Urinary bladder (tissue), 3 donors: Measurements from ENCODE around the gene RSPH1.

DNA sequence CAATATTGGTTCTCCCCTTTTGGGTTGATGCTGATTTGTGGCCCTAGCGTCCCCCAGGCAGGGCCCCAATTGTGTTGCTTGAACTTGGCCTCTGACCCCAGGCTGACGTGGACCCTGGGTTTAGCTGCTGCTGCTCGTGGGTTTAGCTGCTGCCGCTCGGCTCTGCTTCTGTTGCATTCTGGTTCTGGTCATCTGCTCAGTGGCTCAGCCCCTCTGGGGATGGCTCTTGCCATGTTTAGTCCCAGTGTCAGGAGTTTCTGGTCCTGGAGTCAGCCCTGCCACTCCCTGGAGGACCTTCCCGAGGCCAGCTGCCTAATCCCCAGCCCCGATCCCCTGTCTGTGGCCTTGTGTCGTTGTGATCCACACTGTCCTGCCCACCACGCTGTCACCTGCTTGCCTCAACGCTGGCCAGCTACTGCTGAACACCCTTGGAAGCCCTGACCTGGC, 12.2 kb upstream of the UMODL1 start:
- PRO-cap = no peak
- RAMPAGE, long total RNA = no peak

DNA sequence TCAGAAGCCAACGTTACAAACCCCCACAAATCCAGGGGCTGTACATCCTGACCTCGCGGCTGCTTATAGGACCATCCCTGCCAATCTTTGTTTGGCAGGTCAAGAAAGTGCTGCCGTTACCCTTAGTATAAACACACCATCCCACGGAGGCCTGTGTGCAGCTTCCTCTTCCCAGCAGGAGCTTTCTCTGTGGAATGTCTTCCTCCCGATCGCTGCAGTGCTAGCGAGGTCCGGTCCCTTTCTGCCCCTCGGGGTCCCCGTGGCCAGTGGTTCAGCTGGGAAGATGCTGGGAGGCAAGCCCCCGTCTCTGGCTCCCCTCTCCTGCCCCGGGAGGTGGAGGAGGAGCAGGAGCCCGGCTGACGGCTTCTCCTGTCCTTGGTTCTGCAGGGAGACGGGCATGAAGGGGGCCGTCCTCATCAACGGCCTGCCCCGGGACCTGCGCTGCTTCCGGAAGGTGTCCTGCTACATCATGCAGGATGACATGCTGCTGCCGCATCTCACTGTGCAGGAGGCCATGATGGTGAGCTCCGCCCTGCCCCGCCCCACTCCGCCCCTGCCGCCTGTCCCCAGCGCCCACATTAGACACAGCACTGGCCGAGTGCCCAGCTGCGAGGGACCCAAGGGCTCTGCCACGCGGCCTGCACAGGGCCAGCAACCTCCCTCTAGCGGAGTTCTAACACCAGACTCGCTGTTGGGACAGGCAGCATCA, 42.1 kb downstream of the TFF3 start:
- PRO-cap = no peak
- RAMPAGE, long total RNA = no peak

GRCh38 chr21:42299124-42300015, 15.8 kb downstream of the TFF3 start:
- PRO-cap = no peak
- RAMPAGE, long total RNA = no peak

DNA sequence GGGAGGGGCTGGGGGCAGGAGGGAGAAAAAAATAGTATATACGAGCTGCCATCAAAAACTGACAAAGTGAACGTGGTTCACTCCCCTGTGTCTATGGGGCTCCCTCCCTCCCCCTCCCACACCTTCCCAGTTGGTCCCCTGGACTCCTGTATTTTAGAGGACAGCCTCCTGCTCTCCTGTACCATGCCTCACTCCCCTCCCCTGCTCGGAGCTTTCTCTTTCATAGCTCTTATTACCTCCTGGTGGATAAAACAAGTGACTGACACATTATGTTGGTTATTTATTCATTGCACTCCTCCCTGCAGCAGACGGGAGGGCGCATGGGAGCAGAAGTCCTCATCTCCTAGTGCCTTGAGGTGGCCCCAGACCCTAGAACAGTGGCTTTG, 979 bp upstream of the TFF1 start:
- PRO-cap = no peak
- RAMPAGE, long total RNA = no peak

DNA sequence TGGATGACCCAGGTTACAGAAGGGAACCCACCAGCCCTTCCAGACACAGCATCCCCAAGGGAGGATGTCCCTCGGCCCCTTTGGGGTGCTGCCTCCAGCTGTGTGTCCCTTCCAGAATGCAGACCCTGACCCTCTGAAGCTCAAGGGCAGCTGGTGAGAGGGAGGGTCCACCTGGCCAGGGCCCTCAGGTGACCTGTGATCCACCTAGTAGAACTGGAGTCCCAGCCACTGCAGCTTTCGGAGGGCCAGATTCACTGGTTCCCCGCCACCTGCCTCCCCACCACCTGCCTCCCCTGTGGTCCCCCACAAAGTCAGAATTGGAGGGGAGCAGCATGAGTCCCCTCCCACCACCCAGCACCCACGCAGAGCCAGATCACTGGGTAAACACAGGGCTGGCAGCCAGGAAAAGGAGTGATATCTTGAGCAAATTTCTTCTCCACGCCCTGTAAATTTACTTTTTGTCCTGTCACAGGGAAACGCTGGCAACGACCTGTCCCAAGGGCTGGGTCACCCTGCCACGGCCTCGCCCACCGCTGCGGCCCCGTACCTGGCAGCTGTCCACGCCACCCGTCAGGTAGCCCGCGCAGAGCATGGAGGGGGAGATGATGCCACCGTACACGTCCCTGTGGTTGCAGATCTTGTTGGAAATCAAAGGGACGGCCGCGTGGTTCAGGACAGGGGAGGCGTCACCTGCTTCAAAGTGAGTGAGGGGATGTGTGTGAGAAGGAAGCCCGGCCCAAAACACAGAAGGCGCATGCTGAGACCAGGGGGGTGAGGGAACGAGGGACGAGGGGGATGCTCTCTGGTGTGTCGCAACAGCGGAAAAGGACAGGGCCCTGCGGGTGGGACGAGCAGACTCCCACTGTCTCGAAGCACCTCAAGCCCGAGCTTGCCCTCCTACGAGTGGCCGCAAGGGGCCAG, 9.9 kb upstream of the TFF1 start:
- PRO-cap = no peak
- RAMPAGE, long total RNA = no peak

GRCh38 chr21:42495757-42496779, at the start of gene RSPH1:
RSPH1 (minus strand) TSS chr21:42496224.
- PRO-cap = unidirectional peak, plus-strand start at chr21:42495947; bidirectional peak, plus-strand start at chr21:42496540, minus-strand start at chr21:42496257
- RAMPAGE, long total RNA = no peak

DNA sequence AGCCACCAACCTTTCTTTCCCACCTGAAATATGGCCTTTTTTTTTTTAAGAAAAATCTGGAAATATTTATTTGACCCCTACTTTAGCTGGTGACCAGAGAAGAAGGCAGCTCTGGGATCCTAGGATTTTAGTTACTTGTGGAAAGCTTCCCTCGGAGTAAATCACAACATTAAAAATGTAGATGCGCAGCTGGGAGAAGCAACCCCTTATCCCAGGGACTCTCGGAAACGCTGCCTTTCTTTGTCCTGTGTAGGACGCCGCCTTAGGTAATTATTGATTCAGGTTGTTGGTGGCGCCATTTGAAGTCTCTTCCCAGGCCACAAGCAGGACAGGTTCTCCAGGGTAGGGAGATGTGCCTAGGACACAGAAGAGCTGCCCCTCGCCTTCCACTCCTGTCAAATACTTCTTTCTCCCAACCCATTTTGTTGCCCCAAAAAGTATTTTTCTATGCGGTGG, 10.2 kb downstream of the SLC37A1 start:
- PRO-cap = no peak
- RAMPAGE, long total RNA = no peak

- PRO-cap = no peak
- RAMPAGE, long total RNA = no peak
Observed at GRCh38 chr21:42534182-42535366, 20.9 kb downstream of the SLC37A1 start.

DNA sequence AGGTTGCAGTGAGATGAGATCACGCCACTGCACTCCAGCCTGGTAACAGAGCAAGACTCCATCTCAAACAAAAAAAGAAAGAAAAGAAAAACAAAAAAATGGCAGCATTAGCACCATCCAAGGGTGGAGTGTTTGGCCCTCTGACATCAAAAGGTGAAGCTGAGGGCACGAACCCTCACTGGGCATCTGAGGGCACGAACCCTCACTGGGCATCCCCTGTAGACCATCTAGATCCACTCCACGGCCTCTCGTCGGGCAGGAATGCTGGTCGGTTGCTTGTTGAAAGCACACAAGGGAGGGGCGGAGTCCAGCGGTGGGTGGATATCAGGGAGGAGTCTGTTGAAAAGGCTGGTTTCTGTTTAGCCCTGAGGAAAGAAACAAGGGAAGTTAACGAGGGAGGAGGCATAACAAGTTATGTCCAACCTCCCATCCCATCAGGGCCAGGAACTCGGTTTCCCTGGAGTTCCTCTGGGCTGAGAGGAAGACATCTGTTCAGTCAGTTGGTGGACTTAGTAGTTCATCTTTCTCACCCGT, 32.3 kb upstream of the PDE9A start:
- PRO-cap = no peak
- RAMPAGE, long total RNA = no peak

DNA sequence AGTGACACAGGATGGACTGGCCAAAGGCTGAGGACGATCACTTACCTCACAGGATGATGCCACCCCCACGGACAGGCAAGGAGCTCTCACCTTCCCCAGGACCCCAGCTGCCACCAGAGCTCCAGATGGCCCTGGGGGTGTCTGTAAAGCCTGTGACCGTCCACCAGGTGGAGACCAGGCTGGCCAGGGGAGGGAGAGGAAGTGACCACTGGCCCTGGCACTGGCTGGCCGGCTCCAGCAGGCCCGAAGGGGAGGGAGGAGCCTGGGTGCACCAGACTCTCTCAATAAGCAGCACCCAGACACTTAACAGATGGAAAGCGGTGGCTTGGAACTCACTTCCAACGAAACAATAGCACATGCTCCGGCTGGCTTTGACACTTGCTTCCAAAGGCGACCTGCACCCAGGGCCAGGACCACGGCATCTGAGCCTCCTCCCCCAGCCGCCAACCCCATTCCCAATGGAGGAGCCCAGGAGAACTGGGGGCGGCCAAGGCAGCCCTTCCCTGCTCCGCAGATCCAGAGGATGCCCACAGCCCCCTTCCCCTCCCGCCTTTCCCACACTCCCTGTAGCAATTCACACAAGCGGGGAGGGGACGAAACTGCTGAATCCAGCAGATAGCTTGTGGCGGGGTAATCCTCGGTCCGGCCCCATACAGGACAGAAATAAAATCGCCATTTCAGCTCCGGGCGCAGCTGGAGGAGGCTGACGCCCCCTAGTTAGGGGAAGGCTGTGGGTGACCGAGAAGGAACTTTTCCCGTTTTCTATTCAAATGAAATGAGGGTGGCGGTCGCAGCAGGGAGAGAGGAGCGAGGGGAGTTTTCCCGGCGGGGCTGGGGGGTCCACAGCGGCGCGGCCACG, 726 bp upstream of the PDE9A start:
- PRO-cap = unidirectional peak, plus-strand start at position 313 of the sequence
- RAMPAGE, long total RNA = no peak

- PRO-cap = no peak
- RAMPAGE, long total RNA = no peak
Observed at GRCh38 chr21:42684927-42685574, 31.6 kb downstream of the PDE9A start.

DNA sequence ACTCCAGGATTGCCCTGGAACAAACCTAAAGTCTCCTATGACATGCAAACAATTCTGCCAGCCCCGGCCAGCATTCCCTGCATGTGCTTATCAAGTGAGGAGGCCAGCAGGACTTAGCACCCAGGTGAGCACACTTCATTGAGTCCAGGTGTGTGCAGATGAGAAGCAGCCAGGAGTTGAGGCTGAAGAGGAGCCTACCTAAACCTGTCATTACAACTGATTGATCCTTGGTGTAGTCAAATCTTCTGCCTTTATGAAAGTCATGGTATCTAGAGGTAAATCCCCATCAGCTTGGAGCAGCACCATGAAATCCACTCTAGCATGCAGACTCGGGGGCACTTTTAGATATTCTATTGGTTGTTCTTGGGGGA, 69.8 kb downstream of the PDE9A start:
- PRO-cap = no peak
- RAMPAGE, long total RNA = no peak

DNA sequence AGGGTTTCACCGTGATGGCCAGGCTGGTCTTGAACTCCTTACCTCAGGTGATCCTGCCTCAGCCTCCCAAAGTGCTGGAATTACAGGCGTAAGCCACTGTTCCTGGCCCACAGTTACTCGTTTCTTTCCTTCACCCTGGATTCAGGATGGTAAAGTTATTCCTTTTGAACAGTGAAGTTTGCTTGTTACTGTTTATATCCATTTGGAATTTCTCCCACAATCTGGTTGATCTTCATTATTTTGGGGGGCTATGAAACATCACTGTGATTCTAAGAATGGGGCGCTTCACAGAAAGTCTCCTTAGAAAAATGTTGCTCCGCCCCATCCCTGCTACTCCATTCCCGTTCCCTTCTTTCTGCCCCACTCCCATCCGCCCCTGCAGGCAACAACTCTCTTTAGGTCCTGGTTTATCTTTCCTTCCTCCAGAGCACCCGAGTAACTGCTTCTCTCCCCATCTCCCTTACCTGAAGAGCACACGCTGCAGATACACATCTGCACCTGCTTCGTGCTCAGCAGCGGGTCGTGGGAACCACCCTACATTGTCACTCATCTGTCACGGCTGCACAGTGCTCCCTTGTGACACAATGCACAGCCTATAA, 42.8 kb downstream of the WDR4 start:
- PRO-cap = no peak
- RAMPAGE, long total RNA = no peak

DNA sequence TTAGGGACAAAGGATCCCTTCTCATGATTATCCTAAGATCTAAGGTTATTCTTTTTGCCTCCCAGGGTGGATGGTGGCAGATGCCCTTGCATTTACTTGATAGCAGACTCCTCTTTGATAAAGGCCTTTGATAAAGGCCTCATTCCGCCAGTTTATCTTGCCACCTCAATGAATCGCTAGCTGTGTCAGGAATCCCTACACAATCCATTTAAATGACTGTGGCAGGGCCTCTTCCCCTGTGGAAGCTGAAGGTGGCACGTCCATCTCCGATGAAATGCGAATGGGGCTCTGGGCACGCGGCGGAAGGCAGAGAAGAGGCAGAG, 836 bp upstream of the NDUFV3 start:
- PRO-cap = no peak
- RAMPAGE, long total RNA = no peak

DNA sequence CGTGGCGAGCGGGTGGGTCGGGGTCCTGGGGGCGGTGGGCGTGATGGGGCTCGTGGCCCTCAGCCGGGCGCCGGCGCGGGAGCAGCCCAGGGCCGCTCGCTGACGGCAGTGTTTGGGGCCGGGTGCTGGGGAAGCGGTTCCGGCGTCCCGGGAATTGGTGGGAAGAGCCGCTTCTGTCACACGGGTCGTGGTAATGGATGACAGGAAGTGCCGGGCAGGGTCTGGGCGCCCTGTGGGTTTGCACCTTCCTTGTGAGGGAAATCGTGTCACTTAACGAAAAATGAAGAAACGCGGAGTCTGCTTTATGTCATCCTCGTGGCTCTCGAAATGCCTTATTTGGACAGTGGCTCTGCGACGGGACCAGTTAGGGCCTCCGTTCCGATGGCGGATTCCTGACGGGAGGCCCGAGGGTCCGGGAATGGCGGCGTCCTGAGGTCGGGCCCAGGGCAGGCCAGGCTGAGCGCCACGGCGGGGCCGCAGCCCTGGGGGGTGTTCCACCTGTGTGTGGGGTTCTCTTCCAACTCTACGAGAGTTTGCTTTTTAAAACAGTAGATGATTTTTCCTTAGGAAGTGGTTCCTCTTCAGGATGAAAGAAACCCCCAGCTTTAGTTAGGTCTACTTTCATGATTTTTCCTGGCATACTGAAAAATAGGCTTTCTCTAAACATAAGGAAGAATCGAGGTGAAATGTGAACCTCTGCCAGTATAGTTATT, 1.1 kb downstream of the PKNOX1 start:
- PRO-cap = bidirectional peak, plus-strand start at position 387 of the sequence, minus-strand start at position 251 of the sequence
- RAMPAGE, long total RNA = no peak

DNA sequence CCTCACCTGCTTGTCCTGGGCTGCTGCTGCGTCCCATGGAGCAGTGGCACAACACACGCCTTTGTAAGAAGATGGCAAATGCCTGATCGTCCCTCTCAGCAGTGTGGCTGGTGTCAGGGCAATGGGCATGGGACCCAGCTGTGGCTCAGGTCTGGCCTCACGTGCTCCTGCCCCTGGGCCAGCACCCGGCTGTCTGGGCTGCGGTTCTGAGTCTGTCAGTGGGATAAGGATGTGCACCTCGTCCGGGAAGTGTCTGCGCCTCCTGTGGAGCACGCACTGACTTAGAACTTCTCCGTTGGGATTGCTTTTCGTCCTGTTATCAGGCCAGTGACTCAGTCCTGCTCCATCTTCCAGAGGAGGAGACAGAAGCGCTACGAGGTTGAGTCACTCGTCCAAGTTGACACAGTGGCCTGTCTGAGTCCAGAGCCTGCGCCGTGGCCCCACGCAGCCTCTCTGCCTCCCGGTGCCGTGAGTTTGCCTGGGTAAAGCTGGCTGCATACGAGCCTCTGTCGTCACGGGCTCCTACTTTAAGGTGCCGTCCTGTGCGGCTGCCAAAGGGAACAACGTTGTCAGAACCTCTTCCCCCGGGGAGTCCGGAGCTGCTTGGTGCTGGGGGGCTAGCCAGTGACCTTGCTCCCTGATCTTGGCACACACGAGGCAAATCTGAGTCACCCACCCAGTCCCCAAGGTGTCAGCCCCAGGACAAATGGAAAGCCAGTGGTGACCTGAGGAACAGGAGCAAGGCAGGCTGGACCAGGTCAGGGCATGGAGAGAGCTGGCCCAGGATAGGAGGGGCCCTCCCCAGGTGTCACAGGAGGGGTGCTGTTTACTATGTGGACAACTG, 41.2 kb downstream of the CRYAA start:
- PRO-cap = no peak
- RAMPAGE, long total RNA = no peak

GRCh38 chr21:43600441-43601045, 35.6 kb downstream of the H2BC12L start:
- PRO-cap = no peak
- RAMPAGE, long total RNA = no peak

- PRO-cap = no peak
- RAMPAGE, long total RNA = no peak
Observed at GRCh38 chr21:43718441-43718802, 507 bp upstream of the PDXK start.

DNA sequence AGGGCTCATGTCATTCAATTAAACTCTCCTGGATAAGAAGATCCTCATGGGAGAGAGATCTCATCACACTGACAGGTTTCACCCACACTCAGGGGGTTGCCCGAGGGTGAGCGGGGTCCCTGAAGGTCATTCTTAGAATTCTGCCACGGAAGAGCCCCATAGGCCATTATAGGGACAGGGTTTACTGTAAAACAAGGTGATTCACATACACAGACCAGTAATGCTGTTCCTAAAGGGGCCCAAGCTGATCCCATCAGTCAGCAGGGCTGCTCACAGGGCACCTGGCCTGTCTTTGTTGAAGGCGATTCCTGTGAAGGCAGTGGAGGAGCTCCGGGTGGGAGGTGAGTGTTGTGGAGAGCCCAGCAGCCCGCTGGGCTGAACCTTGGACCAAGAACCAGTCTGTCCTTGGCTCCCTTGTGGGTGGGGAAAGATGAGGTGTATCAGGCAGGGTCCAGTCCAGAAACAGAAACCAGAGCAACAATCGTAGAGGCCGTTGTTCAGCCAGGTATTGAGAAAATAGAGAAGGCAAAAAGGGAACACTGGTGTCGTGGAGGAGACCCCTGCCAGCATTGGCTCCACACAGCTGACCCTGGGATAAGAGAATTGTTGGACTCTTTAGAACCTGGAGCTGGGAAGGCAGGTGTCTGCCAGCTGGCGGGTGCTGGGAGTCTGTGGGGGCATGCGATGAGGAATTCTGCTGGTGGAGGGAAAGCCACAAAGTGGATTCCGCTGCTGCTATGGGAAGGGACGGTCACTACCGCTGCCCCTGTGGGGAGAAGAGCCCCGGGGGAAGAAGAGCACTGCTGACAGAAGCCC, 12.6 kb downstream of the PDXK start:
- PRO-cap = no peak
- RAMPAGE, long total RNA = no peak

GRCh38 chr21:43737378-43738064, 18.6 kb downstream of the PDXK start:
- PRO-cap = no peak
- RAMPAGE, long total RNA = no peak